Pulmonary lymph node (tissue), 1 donor: ENCODE results near the gene FAAP20.

DNA sequence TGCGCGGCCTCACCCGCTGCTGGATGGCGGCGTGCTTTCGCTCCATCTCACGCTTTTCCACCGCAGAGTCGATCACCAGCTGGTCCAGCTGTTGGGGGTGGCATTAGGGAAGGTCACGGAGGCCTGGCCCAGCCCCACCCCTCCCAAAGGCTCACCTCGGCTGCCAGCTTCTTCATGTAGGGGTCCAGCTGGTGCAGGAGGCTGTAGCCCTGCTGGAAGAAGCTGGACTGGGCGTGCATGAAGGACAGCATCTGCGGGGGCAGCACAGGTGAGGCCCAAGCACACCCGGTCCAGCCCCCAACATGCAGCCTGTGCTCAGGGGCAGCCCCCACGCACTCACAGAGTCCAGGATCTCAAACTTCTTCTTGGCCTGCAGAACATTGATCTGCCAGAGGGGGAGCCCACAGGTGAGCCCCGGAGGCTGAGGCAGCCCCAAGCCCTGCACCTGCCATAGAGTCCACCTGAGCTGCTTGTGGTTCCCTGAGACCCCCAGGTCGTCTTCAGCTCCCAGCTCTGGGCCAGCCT, 7.8 kb downstream of the ACAP3 start:
- PRO-cap, result no peak

- PRO-cap, result no peak
These were observed 2.7 kb downstream of the TAS1R3 start for GRCh38 chr1:1333583-1334364.

- PRO-cap, result no peak
These were observed 5.2 kb downstream of the DVL1 start for GRCh38 chr1:1343992-1344453.

- PRO-cap, result no peak
These were observed 2.7 kb upstream of the MRPL20 start for GRCh38 chr1:1409828-1410212.

GRCh38 chr1:1433754-1434220, 1.7 kb upstream of the VWA1 start:
- PRO-cap, result no peak

DNA sequence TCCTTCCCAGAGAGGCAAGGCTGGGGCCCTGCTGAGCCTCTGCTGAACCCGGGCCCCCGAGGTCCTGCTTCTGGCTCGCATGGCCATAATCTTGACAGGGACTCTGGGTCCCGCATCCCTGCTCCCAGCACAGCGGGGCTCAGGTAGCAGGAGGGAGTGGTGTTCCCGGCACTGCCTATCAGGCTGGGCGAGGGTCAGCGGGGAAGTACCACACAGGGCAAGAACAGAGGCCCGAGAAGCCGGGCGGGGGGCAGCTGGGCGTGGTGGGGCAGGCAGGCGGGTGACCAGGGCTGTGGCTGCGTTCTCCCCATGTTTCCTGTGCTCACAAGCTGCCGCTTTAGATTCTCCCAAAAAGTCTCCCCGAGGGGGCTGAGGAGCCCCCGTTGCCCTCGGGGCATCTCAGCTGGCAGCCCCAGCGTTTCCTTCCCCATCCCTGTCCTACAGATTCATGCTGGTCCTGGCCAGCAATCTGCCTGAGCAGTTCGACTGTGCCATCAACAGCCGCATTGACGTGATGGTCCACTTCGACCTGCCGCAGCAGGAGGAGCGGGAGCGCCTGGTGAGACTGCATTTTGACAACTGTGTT, 18.3 kb downstream of the ATAD3B start:
- PRO-cap, result no peak

GRCh38 chr1:1563817-1565036, 10.4 kb downstream of the SSU72 start:
- PRO-cap, result no peak

DNA sequence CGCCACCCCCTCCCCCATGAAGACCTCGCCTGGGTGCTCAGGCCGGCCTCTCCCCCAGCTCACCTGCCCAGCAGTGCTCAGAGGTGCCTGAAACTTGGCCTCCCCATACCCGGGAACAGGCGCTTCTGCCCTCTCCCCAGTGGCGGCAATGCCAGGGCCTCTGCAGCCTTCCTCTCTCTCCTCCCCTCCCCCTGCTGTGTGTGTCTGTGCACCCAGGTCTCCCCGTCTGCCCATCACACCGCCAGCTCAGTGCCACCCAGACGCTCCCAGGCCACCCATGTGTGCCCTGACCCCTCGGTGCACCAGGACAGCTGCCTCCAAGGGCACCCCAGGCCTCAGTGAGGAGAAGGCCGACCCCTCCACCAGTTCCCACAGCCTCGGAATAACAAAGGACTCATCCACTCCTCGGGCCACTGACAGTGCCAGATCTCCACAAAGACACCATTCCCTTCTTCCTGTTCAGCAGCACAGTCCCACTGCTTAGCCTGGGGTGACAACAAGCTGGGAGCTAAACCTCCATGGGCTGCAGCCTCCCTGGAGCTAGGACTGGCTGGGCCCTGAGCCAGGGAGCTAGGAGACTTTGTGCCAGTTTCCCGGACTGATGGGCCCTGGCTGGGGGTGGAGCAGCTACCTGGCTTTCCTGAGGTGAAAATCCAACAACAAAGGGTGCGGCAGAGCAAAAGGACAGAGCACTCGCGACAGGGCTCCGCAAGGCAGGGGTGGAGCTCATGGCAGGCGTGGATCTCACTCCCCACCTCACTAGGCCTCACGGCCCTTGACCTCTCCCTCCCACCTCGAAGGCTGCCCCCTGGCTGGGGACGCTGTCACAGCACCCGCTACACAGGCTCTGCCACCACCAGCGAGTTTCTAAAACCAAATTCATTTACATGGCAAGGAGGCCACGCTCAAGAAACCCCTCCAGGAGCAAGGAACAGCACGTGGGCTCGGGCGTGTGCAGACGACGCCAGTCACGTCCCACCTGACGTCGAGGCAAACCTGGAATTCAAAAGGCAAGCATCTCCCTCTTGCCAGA, 14.0 kb downstream of the SLC35E2B start:
- PRO-cap, result no peak

GRCh38 chr1:1842740-1843265, 48.1 kb downstream of the GNB1 start:
- PRO-cap, result no peak

- PRO-cap, result no peak
These were observed 9.6 kb downstream of the GNB1 start for GRCh38 chr1:1881000-1882025.

GRCh38 chr1:1894163-1895294, 3.6 kb upstream of the GNB1 start:
- PRO-cap, result no peak

DNA sequence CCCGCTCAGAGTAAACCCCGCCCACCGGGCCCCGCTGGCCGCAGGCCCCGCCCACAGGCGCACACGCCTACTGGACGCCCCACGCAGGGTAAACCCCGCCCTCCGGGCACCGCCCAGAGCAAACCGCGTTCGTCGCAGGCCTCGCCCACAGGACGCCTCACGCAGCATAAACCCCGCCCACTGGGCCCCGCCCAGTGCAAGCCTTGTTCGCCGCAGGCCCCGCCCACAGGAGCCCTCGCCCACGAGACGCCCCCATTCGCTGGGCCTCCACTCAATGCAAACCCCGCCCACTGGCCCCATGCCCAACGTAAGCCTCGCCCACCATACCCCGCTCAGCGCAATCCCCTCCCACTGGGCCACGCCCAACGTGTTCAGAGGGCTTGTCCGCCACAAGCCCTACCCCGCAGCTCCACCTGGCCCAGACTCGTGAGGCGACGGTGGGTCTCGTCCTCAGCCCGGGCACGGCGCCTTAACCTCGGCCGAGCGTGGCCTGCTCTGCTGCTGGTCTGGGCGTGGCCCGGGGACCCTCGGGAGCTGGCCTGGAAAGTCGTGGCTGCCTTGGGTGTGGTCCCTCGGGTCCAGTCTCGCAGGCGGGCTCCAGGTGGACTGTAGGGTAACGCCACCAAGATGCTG, 397 bp upstream of the TMEM52 start:
- PRO-cap, result unidirectional peak, plus-strand start at position 421 of the sequence

GRCh38 chr1:1959608-1960370, 40.7 kb upstream of the TMEM52 start:
- PRO-cap, result unidirectional peak, minus-strand start at chr1:1959776

DNA sequence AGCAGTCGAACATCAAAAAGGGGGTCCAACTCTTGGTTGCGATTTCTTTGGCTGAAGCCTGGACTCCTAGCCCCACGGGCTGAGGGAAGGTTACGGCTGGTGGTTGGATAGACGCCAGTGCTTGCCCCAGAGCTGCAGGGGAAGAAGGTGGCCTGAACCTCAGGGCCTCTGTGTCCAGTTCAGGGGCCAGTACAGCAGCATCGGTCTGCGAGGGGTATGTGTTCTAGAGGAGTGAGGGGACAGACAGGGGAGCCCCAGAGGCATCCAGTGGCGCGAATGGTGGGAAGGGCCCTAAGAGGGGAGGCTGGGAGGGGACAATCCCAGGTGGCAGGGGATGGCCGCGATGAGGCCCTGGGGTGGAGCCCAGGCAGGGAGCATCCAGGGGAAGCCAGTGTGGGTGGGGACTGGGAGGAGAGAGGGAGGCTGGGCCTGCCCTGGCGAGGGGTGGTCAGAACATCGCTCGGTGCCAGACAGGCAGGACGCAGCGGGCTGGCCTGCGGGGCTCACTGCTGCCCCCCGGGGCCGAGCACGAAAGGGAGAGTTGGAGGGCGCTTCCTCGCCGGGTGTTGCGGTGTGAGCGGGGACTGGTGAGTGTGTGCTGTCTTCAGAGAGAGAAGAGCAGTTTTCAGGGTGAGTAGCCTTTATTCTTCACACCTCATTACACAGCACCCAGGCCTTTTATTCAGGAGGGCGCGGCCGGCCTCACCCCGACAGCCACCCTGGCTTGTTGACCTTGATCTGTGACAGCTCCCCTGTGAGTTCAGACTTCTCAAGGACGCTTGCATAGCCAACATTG, 54.3 kb downstream of the PRKCZ start:
- PRO-cap, result no peak

DNA sequence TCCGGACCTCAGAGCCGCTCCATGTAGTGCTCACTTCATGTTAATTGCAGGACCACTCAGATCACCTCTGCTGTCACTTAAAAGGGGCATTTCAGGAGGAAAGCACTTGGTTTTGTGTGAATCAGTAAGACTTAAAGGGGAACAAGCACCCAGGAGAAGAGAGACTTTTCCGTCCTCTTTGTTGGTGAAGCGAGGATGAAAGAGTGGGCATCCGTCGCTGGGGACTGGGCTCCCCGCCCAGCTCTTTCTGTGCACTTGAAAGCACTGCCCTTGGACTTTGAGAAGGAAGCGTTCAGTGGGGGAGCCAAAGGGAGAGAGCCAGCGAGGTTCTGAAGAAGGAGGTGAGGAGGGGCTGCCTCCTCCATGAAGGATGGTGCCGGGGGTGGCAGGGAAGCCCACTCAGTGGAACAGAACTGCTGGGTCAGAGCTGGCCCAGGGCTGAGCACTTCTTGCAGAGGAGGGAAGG, 56.5 kb downstream of the FAAP20 start:
- PRO-cap, result no peak

DNA sequence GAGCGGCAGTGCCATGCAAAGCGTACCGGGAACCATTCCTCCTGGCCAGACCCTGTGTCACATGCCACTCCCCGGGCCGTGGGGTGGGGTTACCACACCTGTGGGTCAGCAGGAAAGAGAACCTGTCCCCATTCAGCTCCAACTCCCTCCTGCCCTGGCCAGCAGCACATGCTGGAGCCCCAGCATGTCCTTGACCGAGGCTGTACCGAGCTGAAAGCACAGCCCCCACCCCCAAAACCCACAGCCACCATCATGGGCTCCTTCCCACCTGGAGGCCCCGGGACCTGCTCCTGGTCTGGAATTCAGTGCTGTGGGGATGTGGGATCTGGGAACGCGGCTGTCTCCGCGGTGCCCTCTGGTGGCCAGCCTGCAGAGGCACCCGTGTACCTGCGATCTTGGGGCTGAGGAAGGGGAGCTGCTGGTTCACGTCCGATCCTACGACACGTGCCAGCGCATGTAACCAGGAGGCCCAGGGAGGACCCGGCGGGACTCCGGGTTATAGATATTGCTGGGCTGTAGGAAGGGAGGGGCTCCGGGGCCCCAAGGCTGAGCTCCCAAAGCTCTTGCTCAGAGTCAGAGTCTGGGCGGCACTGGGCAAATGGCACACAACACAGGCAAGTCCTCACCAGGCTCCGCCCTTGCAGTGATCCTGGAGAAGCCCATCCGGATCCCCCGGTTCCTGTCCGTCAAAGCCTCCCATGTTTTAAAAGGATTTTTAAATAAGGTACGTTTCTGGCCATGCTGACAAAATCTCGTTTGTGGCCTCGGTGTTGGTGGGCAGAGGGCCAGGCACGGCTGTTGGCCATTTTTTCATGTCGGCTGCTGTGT, 20.2 kb downstream of the FAAP20 start:
- PRO-cap, result no peak

DNA sequence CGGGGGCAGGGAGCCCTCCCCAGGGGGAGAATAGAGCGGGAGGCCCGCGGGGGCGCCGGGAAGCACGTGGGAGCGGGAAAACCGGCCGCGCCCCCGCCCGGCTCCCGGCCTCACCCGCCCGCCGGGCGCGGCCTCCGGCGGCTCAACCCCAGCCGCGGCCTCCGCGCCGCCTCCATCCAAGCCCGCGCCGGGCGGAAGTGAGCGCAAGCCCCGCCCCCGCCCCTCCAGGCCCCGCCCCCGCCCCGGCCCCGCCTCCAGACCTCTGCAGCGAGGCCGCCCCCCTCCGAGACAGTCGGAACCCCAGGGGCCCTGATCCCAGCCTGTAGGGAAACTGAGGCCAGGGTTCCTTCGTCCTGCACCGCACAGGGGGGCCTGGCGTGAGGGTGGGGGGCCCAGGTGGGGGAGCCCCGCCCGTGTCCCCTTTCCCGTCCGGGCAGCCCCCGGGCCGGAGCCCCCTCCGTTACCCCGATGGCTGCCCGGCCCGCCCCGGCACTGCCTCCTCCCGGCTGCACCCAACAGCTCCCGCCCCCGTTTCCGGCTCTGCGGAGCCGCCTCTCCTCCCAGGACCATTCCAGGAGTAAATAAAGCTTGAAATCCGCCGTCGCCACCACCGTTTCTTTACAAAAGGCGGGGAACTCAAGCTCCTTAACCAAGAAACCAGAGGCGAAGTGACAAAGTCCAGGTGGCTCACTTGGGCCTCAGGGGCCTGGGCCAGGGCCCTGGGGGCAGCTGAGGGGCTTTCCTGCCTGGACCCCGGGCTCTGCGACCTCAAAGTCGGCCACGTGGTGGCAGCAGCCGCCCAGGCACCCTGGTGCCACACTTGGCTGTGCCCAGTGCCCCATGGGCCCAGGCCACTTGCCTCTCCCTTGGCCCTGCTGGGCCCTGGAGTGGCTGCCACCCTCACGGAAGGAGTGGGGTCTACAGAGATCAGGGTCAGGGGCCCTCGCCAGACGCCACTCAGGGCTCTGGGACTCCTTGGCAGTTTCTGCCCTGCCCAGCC, at the start of gene FAAP20:
TSS of gene FAAP20 (minus strand) at position 199 of the 1,000 bp plus-strand sequence.
- PRO-cap, result bidirectional peak, plus-strand start at position 265 of the sequence, minus-strand start at position 199 of the sequence; bidirectional peak, plus-strand start at position 580 of the sequence, minus-strand start at position 494 of the sequence

- PRO-cap, result no peak
These were observed 7.5 kb downstream of the SKI start for GRCh38 chr1:2235538-2236069.

GRCh38 chr1:2287513-2288298, 59.6 kb downstream of the SKI start:
- PRO-cap, result no peak

DNA sequence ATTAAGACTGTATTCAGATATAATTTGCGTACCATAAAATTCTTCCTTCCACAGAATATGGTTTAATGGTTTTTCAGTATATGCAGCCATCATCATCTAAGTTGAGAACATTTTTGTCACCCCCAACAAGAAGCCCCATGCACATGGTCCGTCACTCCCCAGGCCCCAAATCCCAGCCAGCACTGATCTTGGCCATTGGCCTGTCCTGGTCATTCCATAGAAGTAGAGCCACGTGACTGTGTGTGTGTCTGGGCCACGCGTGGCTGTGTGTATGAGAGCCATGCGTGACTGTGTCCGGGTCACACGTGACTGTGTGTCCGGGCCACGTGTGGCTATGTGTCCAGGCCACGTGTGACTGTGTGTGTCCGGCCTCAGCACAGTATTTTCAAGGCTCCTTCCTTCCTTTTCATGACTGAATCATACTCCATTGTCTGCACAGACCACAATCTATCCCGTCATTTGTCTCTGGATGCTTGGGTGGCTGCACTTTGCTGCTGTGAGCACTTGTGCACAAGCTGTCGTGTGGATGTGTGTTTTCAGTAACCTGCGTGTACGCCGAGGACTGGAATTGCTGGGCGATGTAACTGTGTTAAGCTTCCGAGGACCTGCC, 67.4 kb downstream of the SKI start:
- PRO-cap, result no peak